ENCODE results near the genes GET4 and C7orf50.

GRCh38 chr7:832569-833256, 437 bp downstream of the SUN1 start:
- PRO-cap = no peak
- RAMPAGE, long total RNA, 2 experiments = no peak in any of the 2 experiments

DNA sequence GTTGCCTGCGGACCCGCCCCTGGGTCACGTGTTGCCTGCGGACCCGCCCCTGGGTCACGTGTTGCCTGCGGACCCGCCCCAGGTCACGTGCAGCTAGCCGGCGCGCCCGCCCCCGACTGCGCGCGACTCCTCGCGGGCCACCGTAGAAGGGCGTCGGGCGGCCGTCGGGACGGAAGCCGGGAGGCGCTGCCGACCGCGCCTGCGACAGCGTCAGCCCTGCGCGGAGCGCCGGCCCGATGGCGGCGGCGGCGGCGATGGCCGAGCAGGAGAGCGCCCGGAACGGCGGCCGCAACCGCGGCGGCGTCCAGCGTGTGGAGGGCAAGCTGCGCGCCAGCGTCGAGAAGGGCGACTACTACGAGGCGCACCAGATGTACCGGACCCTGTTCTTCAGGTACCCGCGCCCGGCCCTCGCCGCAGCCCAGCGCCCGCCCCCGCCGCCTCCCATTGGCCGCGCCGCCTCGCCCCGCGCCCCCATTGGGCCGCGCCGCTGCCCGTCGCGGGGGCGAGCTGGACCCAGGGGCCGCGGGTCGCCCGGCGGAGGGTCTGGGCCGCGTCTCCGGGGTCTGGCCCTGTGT, at the start of gene GET4:
TSS of gene GET4 (plus strand) at position 145 of the 575 bp plus-strand sequence.
- PRO-cap = bidirectional peak, plus-strand start at position 145 of the sequence, minus-strand start outside the sequence; bidirectional peak, plus-strand start at position 499 of the sequence, minus-strand start at position 410 of the sequence
- RAMPAGE, long total RNA, 2 experiments = no peak in any of the 2 experiments

DNA sequence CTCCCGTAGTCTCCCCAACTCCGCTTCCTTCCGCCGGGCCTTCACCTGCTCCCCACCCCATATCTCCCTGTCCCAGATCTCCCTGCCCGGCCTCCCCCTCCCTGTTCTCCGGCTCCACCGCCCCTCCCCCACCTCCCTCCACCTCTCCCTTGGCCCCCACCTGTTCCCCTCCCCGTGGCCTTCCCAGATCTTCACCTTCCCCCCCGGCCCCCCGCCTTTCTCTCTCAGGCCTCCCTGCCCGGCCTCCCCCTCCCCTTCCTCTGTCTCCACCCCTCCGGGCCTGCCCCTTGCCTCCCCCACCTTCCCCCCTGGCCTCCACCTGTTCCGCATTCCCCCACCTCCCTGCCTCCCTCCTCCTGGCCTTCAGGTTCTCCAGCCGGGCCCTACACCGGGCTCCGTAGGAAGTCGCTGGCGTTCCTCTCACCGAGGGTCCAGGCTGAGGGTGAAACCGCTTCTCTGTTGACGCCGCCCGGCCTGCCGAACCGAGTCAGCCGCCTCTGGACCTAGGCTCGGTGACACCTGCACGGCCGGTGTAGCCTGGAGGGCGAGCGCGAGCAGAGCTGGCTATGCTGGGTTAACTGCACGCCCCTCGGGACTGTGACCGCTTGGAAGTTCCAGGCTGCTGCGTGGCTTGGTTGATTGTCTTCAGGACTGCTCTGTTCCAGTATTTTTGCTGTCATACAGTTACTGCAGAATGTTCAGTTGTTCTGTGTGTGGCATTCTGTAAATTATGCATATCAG, 1.4 kb downstream of the GET4 start:
- PRO-cap = no peak
- RAMPAGE, long total RNA, 2 experiments = no peak in any of the 2 experiments

GRCh38 chr7:878959-879937, 2.9 kb downstream of the GET4 start:
- PRO-cap = no peak
- RAMPAGE, long total RNA, 2 experiments = no peak in any of the 2 experiments

DNA sequence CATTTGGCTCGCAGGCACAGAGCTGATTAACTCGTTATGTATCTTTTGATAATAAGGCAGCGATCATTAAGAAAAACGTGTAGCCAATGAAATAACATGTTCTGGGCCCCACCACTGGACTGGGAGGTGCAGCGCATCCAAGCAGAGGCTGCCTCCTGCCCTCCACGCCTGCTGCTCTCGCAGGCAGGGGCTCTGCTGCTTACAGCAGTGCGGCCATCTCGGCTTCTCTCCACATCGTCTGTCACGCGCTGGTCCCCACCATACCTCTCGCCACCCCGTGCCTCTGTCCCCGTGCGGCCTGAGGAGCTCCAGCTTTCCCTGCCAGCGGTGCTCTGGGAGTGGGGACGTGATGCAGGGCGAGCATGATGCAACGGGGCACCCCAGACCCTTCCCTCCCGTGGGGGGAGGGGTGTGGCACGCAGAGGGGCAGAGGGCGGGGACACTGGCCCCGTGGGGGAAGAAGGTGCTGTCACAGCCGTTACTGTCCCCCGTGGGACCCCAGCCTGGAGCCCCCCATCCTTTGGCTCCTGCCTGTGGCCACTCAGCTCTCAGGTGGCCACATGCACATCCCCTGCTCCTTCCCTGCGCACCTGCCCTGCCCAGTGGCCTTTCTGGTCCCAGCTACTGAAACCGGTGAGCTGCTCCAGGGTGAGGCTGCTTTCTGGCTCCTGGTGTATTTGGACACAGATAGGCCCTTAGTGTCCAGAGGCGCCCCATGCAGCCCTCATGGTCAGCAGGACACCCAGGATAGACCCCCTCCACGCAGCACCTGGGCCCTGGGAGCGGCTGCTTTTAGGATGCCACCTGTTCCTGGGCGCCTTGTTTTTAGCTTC, 9.0 kb downstream of the GET4 start:
- PRO-cap = no peak
- RAMPAGE, long total RNA, 2 experiments = no peak in any of the 2 experiments

DNA sequence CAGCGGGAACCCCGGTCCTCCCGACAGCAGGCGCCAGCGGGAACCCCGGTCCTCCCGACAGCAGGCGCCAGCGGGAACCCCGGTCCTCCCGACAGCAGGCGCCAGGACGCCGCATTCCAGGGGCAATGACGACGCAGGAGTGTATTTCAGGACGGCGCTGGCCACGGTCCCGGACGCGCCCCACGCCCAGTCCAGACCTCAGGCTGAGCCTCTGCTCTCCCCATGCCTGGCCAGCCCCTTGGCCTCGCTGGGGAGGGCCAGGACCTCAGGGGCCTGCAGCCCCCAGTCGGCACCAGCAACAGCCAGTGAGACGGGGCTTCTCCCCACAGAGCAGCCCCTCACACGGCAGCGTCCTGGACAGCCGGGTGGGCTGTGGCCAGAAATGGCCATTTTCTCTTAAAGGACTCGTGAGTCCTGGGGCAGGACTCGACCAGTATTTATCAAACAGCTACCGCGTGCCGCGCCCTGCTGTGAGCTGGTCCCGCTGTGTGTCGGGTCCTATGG, 33.0 kb downstream of the GET4 start:
- PRO-cap = no peak
- RAMPAGE, long total RNA, 2 experiments = no peak in any of the 2 experiments

DNA sequence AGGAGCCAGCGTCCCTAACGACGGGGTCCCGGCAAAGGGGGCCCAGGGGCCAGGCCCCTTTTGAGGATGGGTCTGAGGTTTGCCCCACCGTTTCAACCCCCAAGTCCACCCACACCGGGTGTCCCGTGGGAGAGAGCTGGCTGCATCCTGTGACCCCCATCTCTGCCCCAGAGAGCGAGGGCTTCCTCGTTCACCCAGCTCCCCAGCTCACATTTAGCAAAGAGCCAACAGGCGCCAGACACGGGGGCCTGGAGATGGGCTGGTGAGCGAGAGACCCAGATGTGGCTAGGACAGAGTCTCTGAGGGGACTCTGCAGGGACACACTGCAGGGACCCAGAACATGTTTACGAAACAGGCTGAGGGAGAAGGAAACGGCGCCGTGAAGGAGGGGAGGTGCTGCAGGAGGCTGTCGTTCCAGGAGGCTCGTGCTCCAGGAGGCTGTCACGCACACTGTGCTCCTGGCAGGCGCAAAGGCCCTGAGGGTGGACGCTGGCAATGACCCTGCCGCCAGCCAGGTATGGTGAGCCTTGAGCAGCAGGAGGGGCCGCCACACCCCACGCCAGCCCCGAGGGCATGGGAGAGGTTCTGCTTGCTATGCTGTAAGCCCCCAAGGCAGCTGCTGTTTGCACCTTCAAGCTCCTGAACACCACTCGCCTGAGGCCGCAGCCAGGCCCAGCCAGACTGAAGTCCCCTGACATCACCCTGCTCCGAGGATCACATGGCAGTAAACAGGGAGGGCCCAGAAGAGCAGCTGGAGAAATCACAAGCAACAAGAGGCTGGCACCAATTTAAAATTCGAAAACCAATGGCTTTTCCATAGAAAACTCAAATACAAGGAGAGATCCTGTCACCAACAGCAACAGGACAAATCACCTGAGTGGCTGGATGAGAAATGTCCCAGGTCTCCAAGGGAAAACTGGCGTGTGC, 27.4 kb downstream of the ADAP1 start:
- PRO-cap = unidirectional peak, minus-strand start at position 652 of the sequence; unidirectional peak, minus-strand start at position 689 of the sequence
- RAMPAGE, long total RNA, 2 experiments = no peak in any of the 2 experiments

GRCh38 chr7:944945-945419, 9.5 kb downstream of the ADAP1 start:
- PRO-cap = no peak
- RAMPAGE, long total RNA, 2 experiments = no peak in any of the 2 experiments

DNA sequence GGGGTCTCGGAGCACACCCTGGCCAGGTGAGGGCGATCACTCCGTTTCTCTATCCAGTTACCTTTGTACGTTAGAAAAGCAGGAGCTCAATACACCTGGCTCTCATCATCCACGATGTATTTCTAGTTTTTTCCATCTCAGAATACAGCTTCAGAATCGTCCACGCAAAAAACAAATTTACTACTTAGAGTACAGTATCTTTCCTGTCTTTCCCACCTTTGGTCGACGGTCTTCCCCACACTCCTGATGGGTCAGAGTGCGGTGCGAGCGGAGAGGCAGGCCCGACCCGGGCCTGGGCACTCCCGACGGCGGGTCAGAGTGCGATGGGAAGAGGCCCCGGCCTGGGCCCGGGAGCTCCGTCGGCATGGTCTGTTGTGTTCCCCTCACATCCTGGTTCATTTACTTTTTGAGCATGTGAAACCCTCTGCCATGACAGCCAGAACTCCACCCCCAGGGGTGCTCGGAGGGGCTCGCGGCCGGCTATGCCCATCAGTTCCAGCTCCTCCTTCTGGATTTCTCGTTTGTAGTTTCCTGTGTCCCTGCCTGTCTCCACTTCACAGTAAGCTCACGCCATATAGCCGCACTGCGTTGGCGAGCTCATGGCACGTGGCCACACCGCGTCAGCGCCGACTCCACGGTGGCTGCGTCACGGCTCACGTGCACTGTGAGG, 7.9 kb downstream of the COX19 start:
- PRO-cap = no peak
- RAMPAGE, long total RNA, 2 experiments = no peak in any of the 2 experiments

GRCh38 chr7:977521-978310, 2.4 kb upstream of the COX19 start:
- PRO-cap = no peak
- RAMPAGE, long total RNA, 2 experiments = no peak in any of the 2 experiments

DNA sequence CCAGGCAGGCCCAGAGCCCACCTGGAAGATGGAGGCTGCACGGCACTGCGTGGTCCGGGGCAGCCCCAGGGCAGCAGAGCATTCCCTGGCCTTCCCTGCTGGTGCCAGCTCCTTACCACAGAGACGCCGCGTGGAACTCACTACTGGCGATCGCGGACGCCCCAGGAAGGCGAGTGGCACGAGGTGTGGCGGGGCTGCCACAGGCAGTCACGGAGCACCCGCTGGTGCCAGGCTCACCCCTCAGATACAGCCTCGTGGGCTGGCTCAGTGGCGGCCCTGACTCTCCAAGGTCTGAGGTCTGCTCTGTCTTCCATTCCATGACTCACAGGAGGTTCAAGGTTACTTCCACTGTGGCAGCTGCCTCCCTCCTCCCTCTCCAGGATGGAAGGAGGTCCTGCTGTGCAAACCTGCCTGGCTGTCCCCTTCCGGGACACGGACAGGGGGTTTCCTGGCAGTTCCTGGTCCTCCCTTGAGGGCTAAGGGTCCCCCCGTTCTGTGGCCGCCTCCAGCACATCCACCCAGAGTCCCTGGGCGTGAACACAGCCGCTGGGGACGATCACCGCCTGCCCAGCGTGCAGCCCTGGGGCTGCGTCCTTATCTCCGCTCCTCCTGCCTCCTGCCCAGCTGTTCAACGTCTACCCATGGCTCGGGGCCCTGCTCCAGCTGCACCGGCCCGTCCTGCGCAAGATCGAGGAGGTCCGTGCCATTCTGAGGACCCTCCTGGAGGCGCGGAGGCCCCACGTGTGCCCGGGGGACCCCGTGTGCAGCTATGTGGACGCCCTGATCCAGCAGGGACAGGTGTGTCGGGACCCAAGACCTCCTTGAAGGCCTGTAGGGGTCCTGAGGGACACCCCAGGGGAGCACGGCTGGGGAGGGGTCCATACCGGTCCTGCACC, 3.3 kb downstream of the CYP2W1 start:
- PRO-cap = no peak
- RAMPAGE, long total RNA, 2 experiments = no peak in any of the 2 experiments

DNA sequence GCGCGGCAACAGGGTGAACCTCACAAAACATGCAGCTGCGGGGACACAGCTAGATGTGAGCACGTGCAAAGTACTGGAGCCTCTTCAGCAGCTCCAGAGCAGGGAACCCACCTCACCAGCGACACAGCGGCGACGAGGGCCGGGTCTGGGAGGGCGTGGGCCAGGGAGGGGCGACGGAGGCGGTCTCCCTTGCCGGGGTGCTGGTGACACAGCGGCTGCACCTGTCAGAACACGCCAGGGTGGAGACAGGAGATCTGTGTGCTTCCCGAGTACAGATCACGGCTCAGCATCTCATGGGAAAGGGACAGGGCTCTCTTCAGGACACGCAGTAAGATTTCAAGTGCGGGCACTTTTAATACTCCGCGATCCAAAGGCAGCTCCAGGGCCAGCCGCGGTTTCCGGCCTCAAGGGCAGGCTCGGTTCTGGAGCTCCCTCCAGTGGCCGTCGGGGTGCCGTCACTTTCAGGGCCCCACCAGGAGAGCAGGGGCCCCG, 21.2 kb downstream of the GPR146 start:
- PRO-cap = bidirectional peak, plus-strand start at position 232 of the sequence, minus-strand start at position 134 of the sequence
- RAMPAGE, long total RNA, 2 experiments = start-site peak on the plus strand in 2 of 2 experiments, centred at positions 280 to 285 of the sequence, 23 to 56 reads per replicate

- PRO-cap = no peak
- RAMPAGE, long total RNA, 2 experiments = no peak in any of the 2 experiments
Observed at GRCh38 chr7:1081837-1082363, 6.0 kb upstream of the GPER1 start.

DNA sequence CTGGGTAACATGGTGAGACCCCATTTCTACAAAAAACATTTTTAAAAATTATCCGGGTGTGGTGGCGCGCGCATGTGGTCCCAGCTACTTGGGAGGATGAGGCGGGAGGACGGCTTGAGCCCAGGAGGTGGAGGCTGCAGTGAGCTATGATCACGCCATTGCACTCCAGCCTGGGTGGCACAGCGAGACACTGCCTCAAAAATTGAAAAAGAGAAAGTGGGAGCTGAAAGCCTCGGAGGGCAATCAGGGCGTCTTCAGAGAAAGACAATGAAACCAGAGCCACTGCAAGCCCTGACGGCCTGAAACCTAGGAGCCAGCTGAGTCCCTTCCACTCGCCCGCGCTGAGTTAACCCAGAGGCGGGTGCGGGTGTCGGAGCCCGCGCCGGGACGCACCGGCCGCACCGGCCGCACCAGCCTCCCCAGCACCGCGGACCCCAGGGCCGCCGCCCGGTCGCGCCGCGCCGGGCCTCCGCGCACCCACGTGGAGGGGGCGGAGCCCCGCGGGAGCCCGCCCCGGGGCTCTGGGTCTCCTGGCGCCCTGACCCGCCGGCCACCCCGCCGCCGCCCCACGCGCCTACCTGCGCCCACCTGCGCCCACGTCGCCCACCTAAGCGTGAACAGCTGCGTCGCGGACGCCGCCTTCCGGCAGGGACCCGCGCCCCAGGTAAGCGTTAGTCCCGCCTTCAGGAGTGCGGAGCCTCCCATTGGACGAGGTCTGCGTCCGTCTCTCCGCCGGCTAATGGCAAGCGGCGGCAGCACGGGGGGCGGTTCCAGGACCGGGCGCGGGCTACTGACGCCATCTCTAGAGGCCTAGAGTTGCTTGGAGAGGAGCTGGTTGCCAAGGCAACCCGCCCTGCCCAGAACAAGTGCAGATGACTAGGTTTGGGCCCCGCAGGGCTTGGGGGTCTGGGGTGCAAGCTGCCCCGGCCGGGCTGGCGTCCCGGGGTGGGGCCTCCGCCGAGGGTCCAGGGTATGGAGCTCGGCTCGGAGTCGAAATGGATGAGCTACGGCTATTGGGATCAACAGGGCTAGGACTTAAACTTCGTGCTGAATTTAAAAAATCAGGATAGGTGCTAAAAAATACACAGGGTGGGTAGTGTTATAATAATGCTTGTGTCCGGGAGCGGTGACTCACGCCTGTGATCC, at the start of gene C7orf50:
TSS of gene C7orf50 (minus strand) at position 637 of the 1,146 bp plus-strand sequence.
- PRO-cap = unidirectional peak, minus-strand start at position 447 of the sequence; unidirectional peak, minus-strand start at position 470 of the sequence; bidirectional peak, plus-strand start at position 813 of the sequence, minus-strand start at position 666 of the sequence
- RAMPAGE, long total RNA, 2 experiments = start-site peak on the minus strand in 1 of 2 experiments, centred at position 646 of the sequence, 240 reads per replicate

- PRO-cap = no peak
- RAMPAGE, long total RNA, 2 experiments = no peak in any of the 2 experiments
Observed at GRCh38 chr7:1321179-1321821, 88.6 kb downstream of the UNCX start.

DNA sequence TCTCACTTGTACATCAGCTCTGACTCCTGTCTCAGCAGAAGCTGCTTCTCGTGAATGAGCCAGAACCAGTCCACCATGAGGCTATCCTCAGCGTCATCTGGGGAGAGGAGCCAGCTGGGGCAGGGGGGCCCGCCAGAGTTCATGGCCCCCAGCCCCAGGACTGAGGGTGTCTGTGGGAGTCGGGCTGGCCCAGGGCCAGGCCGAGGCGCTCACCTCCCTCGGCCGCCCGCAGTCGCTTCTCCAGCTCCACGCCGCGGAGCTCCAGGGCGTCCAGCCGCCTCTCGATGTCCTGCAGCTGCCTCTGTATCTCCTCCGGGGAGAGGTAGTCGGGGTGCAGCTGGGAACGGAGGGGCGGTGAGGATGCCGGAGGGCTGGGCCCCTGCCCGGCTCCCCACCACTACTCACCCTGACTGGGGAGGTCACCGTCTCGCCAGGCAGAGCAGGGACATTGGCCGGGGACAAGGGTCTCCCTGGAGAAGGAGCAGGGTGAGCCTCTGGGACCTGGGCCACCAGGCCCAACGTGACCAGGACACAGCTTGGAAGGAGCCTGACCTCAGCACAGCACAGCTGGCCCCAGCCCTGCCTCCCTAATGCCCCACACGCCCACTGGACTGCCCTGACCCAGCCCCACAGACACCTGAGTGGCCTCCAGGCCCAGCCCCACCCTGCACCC, 21.2 kb downstream of the MICALL2 start:
- PRO-cap = no peak
- RAMPAGE, long total RNA, 2 experiments = no peak in any of the 2 experiments

- PRO-cap = no peak
- RAMPAGE, long total RNA, 2 experiments = no peak in any of the 2 experiments
Observed at GRCh38 chr7:1516406-1517177, 12.4 kb upstream of the INTS1 start.

DNA sequence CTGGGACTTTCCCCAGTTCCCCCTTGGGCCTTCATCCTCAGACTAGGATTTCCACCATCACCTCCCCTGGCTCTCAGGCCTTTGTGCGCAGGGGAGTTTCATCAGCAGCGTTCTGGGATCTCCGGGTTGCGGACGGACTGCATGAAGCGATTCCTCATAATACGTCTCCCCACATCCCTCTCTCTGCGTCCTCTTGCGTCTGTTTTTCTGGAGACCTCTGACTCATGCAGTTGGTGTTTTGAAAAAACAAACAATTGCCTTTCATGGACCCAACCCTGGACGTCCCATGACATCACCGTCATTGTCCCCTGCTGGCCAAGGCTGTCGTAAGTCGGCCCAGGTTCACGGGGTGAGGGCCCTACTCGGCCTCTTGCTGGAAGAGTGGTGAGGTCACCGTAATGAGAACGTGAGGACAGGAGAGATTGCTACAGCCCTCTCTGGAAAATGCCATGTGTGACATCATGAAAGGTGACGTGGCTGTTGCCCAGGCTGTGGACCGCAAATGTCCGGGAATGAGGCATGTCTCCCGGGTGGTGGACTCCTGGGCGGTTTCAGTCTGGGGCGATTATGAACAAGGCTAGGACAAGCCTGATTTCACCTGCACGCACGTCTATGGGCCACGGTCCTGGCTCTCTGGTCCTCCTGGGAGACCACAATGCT, 9.9 kb upstream of the MAFK start:
- PRO-cap = no peak
- RAMPAGE, long total RNA, 2 experiments = no peak in any of the 2 experiments

DNA sequence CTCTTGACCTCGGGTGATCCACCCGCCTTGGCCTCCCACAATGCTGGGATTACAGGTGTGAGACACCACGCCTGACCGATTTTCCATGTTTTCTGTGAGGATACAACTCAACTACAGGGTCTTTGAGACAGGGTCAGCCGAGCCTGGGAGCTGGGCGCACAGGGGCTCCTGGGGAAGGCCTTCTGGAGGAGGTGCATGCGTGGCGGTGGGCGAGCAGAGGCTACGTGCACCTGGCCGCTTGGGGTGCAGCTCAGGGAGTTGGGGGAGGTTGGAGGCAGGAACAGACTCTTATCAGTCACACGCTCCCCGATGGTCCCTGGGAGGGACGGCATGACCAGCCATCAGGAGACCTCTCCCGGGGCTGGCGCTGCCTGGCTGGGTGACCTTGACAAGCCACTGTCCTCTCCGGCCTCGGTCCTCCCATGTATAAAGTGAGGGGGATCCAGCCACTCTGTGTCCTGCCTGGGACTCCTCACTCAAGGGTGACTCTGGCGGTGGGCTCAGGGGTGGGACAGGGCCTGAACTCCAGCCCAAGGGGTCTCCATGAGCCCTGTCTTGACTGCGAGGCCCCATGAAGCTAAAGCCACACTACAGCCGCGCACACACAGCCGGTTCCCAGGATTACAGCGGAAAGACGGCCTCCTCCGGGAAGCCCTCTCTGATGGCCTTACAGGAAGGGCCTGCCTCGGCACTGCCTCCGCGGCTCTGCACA, 2.5 kb downstream of the TMEM184A start:
- PRO-cap = no peak
- RAMPAGE, long total RNA, 2 experiments = no peak in any of the 2 experiments

DNA sequence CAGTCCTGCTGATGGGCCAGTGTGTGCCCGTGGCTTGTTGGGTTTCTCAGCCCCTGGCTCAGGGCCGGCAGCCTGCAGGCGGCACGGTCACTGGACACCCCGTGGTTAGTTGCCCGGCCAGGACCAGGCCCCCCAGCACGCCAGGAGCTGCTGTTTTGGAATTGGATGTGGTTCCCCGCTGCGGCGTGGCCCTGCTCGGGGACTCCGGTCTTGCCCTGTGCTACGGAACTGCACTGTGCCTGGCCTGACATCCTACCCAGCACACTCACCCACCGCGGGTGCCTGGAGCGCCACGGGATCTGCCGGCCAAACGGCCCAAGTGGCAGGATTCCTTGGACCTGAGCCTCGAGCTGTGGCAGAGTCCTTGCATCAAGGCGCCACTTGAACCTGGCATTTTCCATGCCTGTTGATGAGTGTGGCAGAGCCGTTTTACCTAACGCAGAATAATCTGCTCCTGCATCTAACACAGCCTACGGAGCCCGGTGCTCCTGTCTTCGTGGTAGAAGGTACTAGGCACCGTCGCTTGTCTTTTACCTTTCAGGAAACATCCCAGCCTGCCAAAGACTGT, 89.1 kb downstream of the ELFN1 start:
- PRO-cap = no peak
- RAMPAGE, long total RNA, 2 experiments = no peak in any of the 2 experiments